ENCODE measurements around a stretch of chr3.

DNA sequence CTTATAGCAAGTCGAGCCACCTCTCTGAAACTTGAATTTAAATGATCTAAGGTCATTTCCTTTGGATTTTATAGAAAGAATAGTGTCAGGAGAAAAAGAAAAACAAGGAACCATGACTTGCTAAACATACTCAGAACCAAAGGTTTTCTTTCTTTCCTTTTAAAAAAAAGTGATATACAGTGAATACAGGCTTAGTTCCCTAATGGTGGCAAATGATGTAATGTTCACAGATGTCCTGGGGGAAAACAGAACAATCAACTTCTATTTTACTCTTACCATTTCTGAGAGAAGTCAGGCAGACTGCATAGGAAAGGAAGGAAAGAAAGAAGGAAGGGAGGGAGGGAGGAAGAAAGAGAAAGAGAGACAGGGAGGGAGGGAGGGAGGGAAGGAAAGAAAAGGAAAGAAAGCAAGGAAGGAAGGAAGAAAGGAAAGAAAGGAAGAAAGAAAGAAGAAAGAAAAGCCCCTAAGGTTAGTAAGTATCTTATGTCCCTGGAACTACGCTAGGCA lies 56.5 kb downstream of the ST6GAL1 start:
- PRO-cap, result no peak

DNA sequence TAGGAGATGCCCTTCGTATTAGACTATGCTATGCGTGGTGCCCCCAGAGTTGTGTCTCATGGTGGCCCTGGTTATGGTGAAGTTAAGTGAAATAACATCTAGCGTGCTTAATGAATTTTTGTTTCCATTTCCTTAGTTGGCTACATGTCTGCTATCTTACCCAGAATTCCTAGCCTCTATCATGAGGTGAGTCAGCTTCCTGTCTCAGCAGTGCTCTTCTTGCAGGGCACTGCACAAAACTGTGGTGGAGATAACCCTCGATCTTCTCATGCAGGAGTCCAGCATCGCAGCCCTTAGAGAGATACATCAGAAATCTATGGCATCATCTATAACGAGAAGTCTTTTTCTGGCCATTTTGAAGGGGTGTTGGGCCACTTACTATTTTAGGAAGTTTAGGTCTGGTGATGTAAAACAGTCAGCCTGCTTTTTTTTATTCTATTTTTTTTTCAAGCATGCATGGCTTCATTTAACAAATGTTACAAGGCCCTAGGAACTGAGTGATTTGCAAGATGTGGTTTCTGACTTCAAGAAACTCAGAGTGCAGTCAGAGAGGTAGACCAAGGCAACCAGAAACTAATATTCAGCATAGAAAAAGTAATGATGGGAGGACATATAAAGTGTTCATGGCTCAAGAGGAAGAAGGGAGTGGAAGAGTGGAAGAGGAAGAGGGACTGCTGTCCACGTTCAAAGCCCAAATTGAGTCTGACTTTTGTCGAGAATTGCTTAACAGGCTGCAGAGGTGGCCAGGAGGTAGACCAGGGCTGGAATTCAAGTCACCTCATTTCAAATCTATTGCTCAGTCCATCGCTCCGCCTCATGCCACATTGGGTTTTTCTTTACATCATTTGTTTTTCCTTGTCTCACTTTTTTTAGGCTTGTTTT lies 97.3 kb downstream of the RPL39L start:
- PRO-cap, result no peak

GRCh38 chr3:187065468-187065796 lies 73.9 kb downstream of the RPL39L start:
- PRO-cap, result no peak

- PRO-cap, result no peak
Observed at GRCh38 chr3:187078570-187079086, 60.7 kb downstream of the RPL39L start.

- PRO-cap, result no peak
Observed at GRCh38 chr3:187747811-187748518, 2.7 kb upstream of the BCL6 start.

DNA sequence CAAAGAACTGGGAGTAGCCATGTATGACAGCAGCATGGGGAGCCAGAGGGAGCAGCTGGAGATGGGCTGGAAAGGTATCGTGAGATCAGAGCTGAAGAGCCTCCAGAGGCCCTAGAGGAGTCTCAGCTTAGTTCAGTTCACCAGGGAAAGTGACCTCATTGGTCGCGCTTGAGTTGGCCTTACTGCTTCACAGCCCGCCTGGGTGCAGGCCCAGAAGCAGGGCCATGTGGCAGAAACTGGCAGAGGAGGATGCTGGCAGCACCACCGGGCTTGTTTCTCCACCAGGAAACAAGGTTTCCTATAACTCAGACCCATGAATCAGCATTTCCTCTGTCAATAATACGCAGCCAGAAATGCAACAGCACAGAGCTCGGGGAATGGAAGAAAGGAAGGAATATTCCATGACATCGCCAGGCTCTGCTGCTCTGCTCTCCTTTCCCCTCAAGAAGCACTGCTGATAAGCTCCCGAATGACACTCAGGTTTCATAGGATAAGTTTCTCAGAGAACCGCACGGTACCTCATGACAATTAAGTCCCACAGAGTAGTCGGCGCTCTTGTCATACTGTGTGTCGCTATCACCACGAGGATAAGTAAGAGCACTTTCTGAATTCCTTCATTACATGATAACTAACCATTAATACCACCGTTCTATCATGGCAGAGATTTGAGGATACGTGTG lies 147.1 kb upstream of the LPP start:
- PRO-cap, result no peak

GRCh38 chr3:188075920-188076546 lies 77.9 kb upstream of the LPP start:
- PRO-cap, result no peak

- PRO-cap, result no peak
Observed at GRCh38 chr3:188154703-188155414, 902 bp downstream of the LPP start.

DNA sequence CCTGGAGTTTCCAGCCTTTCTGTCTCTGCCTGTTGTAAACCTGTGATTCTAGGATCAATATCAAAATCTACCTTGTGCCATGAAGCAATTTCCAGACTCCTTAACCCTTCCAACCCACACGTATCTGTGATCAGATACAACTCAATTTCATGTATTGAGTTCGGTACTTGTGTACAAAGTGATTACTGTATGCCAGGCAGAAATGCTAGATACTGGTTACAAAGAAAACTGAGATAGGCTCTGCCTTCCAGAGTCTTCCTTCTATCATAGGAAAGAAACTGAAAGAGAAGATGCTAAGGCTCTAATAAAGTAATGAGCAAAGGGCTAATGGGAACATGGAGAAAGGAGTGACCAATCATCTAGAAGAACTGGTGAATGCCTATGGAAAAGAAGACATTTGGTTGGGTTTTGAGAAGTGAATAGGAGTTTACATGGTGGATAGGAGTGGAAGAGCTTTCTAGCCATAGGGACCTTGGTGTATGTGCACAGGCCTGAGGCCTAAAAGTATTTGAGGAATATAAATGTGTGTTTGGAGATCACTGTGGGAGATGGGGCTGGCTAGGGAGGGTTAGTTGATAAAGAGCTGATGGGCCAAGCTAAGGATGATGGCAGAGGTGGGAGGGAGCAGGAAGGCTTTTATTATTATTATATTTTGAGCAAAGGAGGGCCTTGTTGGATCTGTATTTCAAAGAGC lies 6.7 kb downstream of the LPP start:
- PRO-cap, result no peak

- PRO-cap, result no peak
Observed at GRCh38 chr3:188178231-188179054, 24.5 kb downstream of the LPP start.

DNA sequence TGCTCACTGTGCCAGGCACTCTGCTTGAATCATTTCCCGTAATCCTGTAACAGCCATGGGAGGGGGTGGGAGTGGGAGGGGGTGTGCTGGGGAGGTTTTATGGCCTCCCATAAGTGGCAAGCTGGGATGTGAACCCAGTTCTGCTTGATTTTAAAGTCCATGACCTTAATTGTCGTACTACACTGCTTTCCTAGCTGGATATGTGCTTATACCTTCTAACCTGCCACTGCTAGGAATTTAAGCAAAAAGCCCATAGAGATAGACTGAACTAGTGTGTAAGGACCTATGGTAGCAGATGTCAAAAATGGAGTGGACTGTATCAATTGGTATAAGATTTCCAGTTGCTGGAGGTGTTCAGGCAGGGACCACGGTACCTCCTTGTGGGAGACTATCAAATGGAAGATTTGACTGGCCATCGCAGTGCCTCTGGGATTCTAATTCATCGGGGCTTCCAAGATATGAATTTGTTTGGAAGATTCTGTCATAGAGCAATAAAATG lies 29.8 kb downstream of the LPP start:
- PRO-cap, result no peak

- PRO-cap, result no peak
Observed at GRCh38 chr3:188234651-188235365, 80.9 kb downstream of the LPP start.

GRCh38 chr3:188239403-188240484 lies 85.8 kb downstream of the LPP start:
- PRO-cap, result no peak

- PRO-cap, result no peak
Observed at GRCh38 chr3:188254354-188255349, 100.7 kb downstream of the LPP start.

GRCh38 chr3:188285779-188286548 lies 132.0 kb downstream of the LPP start:
- PRO-cap, result bidirectional peak, plus-strand start at chr3:188286407, minus-strand start at chr3:188286293

GRCh38 chr3:188401511-188402020 lies 247.6 kb downstream of the LPP start:
- PRO-cap, result no peak

DNA sequence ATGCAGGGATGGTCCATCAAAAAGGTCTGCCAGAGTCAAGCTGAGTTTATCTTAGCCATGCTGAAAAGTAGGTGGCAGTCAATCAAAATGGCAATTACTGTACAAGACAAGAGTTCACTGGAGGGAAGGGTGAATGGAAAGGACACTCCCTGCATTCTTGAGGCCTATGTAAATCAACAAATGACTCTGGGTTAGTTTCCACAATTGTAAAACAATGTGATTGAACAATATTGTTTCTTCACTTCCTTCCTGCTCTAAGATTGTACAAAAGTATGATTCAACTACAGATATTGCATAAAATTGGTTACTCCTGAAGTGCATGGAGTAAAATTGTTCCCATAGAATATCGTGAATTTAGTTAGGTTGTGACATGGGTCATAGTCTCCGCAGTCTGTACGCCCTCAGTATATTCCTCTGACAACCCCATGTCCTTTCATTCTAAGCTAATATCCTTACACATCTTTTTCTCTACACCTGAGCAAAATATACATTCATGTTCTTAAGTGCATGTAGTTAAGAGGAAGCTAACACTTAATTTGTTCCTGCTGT lies 277.6 kb downstream of the LPP start:
- PRO-cap, result no peak

DNA sequence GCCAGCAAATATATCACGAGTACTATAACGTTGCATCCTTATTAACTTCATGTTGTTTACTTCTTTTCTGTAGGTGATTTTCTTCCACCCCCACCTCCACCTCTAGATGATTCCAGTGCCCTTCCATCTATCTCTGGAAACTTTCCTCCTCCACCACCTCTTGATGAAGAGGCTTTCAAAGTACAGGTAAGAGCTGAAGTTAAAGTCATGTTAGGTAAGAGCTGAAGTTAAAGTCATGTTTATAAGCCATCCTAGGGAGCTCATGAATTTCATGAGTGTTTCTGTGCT lies 330.5 kb downstream of the LPP start:
- PRO-cap, result no peak

- PRO-cap, result no peak
Observed at GRCh38 chr3:188548120-188548572, 394.2 kb downstream of the LPP start.

- PRO-cap, result no peak
Observed at GRCh38 chr3:188595531-188596364, 441.8 kb downstream of the LPP start.